Heart (tissue), 3 donors: ENCODE measurements around the gene PRPSAP1.

GRCh38 chr17:75785812-75786423 lies 1.3 kb downstream of the UNK start:
- RAMPAGE, long total RNA, 2 experiments = no peak in any of the 2 experiments

- RAMPAGE, long total RNA, 2 experiments = no peak in any of the 2 experiments
These were observed 21.2 kb downstream of the UNC13D start for GRCh38 chr17:75822921-75823563.

GRCh38 chr17:75824080-75824339 lies 20.2 kb downstream of the UNC13D start:
- RAMPAGE, long total RNA, 2 experiments = no peak in any of the 2 experiments

GRCh38 chr17:75844811-75845706 lies 855 bp upstream of the UNC13D start:
- RAMPAGE, long total RNA, 2 experiments = no peak in any of the 2 experiments

DNA sequence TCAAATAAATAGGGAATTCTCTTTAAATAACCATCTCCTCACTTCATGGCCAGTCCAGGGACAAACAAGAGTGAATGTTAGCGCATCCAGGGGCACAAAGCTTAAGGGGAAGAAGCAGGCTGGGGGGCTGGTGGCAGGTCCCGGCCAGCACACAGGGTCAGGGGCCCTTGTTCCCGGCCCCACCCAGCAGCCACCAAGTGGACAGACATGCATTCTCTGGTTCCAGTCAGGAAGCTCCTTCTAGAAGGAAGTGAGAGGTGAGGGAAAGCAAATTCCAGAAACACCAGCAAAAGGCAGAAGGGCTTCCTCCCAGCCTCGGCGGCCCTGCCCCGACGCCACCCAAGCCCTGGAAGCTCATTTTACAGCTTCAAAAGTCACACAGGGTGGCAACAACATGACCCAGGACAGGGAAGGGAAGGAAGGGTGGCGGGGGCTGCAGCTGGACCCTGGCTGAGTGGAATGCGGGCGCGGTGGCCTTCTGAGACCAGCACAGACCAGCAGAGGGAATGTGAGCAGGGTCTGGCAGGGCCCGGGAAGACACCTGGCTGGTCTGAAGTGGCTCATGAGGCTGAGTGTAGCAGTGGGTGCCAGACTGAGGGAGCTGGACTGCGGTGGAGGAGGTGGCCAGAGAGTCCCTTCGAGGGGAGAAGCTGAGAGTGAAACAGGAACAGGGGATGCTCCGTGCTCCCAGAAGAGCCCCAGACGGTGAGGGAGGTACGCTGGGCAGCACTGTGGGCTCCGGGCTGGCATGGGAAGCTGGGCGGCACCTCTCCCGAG lies 1.8 kb upstream of the UNC13D start:
- RAMPAGE, long total RNA, 2 experiments = no peak in any of the 2 experiments

DNA sequence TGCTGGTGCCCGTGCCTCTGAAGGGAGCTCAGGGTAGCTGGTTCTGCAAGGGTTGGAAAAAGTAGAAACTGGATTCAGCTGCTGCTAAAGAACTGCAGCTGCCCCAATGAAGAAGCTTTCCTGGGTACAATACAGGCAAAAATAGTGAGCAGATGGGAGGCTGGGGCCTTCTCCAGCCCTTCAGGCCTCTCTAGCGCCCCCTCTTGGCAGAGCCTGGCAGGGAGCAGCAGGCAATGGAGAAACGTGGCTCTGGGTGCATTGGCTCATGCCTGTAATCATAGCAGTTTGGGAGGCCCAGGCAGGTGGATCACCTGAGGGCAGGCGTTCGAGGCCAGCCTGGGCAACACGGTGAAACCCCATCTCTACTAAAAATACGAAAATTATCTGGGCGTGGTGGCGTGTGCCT lies 6.2 kb upstream of the WBP2 start:
- RAMPAGE, long total RNA, 2 experiments = no peak in any of the 2 experiments

DNA sequence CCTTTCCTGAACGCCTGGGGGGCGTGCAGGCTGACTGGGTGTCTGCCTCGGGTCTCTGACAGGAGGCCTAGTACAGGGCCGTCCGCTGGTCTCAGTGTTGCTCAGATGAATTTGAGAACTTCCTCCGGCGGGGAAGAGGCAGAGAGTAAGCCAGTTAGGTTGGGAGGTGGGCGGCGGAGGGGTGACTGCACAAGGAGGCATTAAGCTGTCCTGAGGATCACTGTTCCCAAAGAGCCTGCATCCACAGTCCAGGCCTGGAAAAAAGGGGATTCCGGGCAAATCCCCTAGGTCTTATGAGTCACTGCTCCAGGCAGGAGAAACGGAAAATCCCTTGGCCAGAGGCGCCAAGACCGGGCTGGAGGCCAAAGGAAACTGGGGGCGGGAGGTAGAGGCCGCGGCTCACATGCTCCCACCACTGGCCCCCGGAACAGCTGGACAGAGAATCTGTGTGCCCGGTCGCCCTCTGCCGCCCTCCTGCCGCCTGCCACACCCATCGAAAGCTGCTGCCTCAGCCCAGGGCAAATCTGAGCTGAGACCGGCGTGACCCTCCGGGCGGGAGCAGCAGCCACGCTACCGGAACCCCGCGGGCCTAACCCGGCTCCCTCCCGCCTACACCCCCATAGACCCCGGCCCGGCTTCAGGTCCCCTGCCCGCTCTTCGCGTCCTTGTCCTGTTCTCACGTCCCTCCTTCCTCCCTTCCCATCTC lies 1.2 kb downstream of the TRIM47 start:
- RAMPAGE, long total RNA, 2 experiments = no peak in any of the 2 experiments

GRCh38 chr17:75890446-75891528 lies 6.0 kb downstream of the TRIM65 start:
- RAMPAGE, long total RNA, 2 experiments = no peak in any of the 2 experiments

GRCh38 chr17:75982089-75982445 lies 3.0 kb downstream of the TEN1 start:
- RAMPAGE, long total RNA, 2 experiments = no peak in any of the 2 experiments

GRCh38 chr17:76003111-76003664 lies 2.5 kb downstream of the CDK3 start:
- RAMPAGE, long total RNA, 2 experiments = no peak in any of the 2 experiments

DNA sequence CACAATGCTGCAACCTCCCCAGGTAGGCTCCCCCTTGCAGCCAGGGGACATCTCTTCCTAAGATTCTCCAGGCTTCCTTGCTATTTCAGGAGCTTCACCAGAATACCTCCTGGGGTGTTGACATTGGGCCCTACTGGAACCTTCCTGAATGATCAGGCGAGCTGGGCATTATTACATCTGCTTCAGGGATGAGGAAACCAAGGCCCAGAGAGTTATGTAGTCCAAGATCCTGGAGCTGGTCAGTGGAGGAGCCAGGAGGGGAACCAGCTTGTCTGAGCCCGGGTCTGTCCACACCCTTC lies 9.8 kb downstream of the EVPL start:
- RAMPAGE, long total RNA, 2 experiments = no peak in any of the 2 experiments

- RAMPAGE, long total RNA, 2 experiments = no peak in any of the 2 experiments
These were observed 21.6 kb upstream of the EVPL start for GRCh38 chr17:76048623-76049261.

DNA sequence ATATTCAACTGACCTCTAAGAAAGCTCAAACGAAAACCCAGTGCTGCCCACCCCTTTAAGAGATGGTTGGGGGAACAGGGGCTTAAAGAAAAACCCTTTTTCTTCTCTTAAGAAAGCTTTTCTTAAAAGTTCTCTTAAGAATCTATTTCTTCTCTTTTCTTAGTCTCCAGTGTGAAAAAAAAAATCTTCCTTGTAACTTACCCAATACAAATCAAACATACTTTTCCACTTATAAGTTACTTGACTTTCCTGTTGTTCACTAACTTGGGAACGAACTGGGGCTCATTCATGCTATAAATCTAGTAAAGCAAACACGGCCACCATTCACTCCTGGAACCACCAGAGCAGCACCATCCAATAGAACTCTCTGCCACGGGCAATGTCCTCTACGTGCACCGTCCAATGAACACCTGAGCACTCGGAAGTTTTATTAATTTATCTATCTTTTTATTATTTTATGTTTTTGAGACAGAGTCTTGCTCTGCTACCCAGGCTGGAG lies 20.8 kb downstream of the SRP68 start:
- RAMPAGE, long total RNA, 2 experiments = no peak in any of the 2 experiments

- RAMPAGE, long total RNA, 2 experiments = no peak in any of the 2 experiments
These were observed 4.3 kb upstream of the FOXJ1 start for GRCh38 chr17:76145004-76146031.

DNA sequence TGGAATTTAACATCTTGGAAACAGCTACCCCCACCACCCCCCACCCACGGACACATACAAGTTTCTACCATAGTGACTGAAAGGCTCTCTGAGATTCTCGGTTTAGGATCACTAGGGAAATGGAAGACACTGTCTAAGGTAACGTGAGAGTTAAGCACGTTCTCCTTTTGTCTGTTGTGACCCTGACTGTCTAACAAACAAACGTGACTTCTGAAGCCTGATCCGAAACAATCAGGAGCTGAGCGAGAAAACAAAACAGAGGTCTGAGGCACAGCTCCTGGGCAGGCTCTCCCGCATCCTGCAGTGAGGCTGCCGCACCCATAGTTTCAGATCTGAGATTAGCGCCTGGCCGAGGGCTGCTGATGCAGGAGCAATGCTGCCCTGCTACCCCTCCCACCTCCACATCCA lies 46.8 kb downstream of the RNF157 start:
- RAMPAGE, long total RNA, 2 experiments = no peak in any of the 2 experiments

DNA sequence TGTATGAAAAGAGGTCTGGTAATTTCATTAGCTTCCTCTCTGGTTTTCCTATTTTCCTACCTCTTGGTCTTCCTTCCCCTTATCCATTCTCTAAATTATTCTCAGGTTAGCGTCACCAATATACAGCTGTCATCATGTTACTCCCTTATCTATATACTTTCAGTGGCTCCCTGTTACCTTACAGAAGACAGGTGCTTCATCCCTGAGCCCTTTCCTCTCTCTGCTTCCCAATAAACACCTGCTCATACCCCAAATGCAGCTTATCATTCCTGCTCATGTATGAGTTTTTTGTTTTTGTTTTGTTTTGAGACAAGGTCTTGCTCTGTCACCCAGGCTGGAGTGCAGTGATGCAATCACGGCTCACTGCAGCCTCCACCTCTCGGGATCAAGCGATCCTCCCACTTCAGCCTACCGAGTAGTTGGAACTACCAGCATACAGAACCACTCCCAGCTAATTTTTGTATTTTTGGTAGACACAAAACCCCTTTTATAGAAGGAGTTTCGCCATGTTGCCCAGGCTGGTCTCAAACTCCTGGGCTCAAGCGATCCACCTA lies 7.7 kb upstream of the RNF157 start:
- RAMPAGE, long total RNA, 2 experiments = no peak in any of the 2 experiments

DNA sequence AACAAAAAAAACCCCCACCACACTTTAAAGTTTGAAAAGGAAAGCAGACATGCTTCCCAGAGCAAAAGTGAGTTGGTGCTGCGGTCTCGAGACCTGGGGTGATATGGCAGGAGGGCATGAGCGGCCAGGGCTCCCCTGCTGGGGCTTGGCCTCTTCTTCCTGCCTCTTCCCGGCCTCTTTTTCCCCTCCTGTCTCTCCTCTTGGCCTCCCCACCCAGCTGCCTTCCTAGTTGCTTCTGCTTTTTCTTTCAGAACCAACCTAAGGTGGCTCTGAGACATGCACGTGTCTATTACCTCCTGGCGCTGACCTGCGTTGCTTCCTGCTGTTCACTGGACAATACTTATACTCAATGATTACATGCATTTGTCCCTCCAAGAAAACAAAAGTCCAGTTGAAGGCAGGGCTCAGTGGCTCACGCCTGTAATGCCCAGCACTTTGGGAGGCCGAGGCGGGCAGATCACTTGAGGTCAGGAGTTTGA lies 1.8 kb downstream of the QRICH2 start:
- RAMPAGE, long total RNA, 2 experiments = no peak in any of the 2 experiments

DNA sequence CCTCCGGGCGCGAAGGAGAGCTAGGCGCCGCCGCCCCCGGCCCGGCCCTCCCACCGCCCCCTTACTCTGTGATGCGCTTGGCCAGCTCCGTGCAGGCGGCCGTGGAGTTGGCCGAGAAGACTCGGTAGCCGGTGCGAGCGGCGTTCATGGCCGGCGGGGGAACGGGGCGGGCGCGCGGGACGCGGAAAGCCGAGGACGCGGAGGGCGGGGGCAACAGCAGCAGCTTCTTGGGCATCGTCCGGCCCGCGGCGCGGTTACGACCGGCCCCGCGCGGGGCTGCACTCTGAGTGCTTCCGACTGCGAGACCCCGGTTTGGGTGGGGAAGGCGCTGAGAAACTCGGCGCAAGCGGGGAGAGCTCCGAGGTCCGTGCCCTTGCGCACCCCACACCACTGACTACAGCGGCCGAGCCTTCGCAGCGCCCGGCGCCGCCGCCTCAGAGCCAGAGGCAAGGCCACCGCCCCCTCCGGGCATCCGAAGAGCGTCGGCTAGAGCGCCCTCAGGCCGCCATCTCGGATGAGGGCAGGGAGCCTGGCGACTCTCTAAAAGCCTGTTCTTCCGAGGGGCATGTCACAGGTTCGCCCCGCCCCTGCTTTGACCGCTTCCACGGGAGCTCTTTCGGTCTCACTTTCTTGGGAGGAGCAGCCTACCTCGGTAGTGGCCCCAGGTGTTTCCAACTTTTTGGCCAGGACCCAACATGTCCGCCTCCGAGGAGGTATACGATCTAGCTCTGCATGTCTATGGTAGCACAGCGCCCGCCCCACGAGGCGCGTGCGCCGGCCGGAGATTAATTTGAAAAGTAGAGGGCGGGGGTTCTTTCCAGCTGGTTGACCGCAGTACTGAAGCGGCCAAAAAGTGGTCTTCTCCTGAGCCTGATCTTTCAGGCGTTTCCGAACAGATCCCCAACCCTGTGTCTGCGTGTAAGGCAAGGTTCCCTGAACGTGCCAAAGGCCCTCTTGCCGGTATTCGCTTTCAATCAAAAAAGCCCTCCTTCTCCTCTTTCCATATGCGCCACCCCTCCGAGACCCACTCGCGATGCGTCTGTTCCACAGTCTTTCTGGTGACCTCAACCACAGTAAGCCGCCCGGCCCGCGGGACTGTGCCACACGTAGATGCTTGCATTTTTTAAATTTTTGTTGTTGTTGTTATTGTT lies at the start of gene PRPSAP1:
PRPSAP1 (minus strand) TSS at position 448 of the 1,151 bp plus-strand sequence.
- RAMPAGE, long total RNA, 2 experiments = start-site peak on the minus strand in 1 of 2 experiments, centred at positions 162 to 399 of the sequence, 76 to 87 reads per replicate

- RAMPAGE, long total RNA, 2 experiments = no peak in any of the 2 experiments
These were observed 14.3 kb downstream of the SPHK1 start for GRCh38 chr17:76398730-76399169.

- RAMPAGE, long total RNA, 2 experiments = no peak in any of the 2 experiments
These were observed 26.1 kb downstream of the UBE2O start for GRCh38 chr17:76426679-76427396.